Bronchus fibroblast of lung (primary cell): ENCODE results near the genes TUBE1, DSE, RSPH4A and NUS1.

- RAMPAGE, long total RNA: no peak
Observed at GRCh38 chr6:111874146-111874785, 1.0 kb upstream of the FYN start.

- RAMPAGE, long total RNA: no peak
Observed at GRCh38 chr6:112044907-112045387, 9.0 kb upstream of the CCN6 start.

GRCh38 chr6:112086973-112087753, at the start of gene TUBE1:
Gene TUBE1 (minus strand): TSS chr6:112087482.
- RAMPAGE, long total RNA: start-site peak on the minus strand at chr6:112087478-112087516, 370 and 512 reads in 2 replicates; start-site peak on the plus strand at chr6:112087576-112087681, 165 and 342 reads in 2 replicates

GRCh38 chr6:112187771-112188235, 66.6 kb downstream of the LAMA4 start:
- RAMPAGE, long total RNA: no peak

DNA sequence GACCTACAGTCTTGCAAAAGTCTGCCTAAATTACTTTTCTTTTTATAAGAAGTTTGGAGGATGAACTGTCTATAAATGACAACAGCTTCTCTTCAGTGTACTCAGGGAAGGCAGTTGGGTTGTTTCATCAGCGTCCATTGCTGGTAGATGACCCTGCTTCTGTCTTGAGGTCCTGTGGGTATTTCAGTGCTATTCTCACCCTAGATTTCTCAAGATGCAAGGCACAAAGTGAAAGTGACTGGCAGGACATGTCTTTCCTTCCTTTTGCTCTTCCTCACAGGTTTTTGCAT, 30.9 kb downstream of the LAMA4 start:
- RAMPAGE, long total RNA: no peak

DNA sequence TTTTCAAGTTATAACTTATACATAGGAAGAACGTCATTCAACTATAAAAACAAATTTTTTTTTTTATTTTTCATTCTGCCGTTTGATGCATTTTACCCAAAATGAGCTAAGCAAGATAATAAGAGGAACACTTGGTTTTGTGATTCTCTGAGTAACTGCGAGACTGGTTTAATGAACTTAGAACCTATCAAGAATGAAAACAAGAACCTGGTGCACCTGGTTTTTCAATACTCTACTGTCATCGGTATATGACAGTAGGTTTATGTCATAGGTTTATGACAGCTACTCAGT, 20.3 kb downstream of the LAMA4 start:
- RAMPAGE, long total RNA: no peak

GRCh38 chr6:113630638-113631707, 226.2 kb upstream of the MARCKS start:
- RAMPAGE, long total RNA: no peak

DNA sequence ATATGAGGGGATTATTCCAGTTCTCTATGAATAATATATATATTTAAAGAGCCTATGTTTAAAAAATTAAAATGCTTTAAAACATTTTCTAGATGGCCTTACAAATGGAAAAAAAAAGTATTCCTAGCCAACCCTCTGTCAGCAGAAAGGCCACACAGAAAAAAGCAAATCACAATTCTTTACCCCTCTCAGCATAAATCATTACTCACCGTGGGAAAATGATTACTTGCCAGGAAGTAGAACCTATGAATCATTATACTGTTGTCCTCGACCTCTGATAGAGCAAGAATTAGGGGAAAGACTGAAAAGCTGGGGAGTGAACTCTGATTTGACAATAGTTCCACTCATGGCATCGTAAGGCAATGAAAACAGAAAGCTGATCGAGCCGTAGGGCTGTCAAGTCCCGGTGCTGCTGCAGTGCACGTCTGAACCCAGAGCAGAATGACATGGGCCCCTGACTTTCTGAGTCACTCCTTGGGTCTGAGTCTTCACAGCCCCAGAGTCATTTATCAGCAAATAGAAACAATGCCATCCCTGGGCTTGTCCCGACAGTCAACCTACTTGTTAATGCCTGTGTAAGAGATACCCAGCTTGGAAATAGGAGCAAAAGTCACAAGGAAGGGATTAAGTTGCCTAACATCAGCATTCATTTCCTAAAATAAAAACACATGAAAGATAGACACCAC, 224.9 kb upstream of the MARCKS start:
- RAMPAGE, long total RNA: no peak

DNA sequence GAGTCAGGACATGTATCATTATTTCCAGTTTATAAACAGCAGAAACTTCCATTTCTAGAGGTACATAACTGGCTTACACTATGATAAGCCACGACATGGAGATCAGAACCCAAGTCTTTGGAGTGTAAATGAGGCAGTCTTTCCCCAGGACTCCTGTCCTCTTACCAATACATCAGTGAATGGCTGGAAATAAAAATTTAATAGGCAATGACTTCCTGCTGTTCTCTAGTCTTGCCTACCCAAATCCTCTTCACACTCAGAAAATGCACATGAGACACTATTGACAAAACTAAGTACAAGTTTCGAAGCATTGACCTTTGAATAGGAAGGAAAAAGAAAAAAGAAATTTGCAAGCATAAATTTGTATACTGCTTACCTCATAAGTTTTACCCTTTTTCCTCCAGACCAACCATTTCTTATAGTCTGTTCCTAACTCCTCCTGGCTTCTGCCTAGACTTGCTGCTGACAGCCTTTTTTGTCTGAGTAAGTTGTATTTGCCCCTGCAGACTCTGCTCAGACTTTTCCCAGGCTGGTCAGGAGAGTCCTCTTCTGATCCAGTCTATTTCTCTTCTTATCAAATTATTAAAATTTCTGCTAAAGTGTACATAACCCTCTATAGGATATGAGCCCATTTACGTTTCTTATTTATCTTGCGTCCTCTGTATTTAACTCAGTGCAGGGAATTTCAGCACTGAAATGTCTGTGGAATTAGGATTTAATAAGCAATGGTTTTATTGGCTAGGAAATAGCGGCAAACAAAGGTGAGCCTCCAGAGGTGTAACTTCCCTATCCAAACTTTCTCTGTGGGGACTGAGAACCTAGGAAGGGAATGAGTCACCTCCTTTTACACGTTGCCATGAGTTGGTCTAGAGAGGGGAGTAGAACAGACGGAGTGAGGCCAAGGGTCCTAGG, 207.2 kb upstream of the MARCKS start:
- RAMPAGE, long total RNA: no peak

GRCh38 chr6:113854484-113855664, 2.3 kb upstream of the MARCKS start:
- RAMPAGE, long total RNA: no peak

GRCh38 chr6:113873068-113873578, 16.0 kb downstream of the MARCKS start:
- RAMPAGE, long total RNA: no peak

DNA sequence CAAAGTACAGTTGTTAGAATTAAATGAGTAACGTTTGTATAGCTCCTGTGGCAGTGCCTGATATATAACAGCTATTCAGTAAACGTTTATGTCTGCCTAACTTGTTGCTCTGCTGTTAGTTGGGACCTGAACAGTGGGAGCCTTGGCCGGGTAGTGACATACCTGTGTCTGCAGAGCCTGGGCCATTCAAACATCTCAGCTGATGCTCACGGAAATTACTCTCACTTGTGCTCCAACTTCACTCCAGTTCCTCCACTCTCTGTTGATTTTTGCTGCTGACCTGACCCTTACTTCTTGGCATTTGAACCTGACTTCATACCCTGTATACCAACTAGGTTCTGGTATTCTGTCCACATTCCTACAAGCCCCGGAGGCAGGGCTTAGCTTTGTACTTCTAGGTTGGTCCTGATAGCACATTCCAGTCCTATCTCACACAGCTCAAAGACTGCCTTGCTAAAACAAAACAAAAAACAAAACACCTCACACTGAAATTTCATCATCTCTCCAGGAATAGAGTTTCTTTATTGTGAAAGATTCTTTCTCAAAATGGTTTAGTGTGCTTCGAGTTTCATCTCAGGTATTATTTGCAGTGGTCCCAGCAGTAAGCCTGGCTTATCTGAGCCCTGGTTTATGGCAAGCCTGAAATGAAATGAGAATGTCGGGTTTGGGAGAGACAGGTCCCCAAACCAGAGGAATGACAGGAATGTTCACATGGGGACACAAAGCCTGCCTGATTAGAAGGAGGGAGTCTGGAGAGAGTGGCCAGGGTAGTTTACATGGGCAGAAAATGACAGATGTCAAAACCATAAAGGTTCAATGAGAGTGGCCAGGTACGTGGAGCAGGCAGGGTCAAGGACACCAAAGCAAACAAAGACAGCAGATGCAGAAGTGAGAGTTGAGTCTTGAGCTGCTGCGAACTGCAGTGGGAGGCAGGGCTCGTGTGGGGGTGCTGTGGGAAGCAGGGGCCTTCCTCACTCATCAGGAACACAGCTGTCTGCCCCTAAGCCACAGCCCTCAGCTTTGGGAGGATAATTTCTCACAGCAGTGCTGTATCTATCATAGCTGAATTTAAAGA, 174.2 kb upstream of the HDAC2 start:
- RAMPAGE, long total RNA: no peak

GRCh38 chr6:116254799-116255054, 852 bp upstream of the TSPYL4 start:
- RAMPAGE, long total RNA: no peak

DNA sequence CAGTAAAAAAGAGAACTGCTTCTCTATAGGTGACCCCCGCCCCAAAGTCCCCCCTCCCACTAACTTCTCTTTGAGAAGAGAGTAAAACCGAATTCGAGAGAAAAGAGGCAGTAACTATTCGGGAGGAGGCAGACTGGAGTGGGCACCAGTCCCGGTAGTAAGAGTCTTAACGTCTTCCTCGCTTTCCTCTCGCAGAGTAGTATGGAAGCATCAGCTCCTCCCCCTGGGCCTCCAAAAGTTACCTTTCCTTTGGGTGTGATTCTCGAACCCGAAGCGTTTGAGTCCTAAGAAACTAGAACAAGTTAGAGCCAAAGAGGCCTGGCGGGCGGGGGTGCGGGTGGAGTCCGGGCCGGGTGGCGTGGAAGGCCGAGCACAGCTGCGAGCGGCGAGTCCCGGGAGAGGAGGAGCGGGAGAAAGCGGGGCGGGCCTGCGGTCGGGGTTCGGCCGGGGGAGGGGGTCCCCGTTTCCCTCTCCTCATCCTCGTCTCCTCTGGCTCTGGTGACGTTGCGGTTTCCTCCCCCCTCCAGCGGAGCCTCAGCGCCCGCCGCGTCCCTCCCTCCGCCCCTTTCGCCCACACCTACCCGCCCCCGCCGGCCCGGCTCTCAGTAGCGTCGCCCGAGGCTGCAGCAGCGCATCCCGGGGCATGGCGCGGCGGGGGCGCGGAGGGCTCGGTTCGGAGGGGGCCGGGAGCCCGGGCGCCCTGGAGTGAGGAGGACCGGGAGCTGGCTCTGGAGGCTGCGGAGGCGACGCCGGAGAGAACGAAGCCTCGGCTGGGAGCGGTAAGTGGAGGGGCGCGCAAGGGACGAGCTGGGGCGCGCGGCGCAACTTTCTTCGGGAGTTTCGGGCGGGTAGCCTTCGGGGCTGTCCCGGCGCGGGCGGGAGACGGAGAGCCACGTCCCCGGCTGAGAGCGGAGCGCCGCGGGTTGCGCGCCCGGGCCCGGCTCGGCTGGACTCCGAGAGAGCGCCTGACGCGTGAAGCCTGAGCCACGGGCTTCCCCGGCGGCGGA, at the start of gene DSE:
DSE (plus strand) TSS at position 605 of the 1,007 bp plus-strand sequence.
- RAMPAGE, long total RNA: no peak

GRCh38 chr6:116405955-116406507, 35.3 kb downstream of the DSE start:
- RAMPAGE, long total RNA: no peak

GRCh38 chr6:116615619-116616600, at the start of gene RSPH4A:
Gene RSPH4A (plus strand): TSS chr6:116616479.
- RAMPAGE, long total RNA: no peak

DNA sequence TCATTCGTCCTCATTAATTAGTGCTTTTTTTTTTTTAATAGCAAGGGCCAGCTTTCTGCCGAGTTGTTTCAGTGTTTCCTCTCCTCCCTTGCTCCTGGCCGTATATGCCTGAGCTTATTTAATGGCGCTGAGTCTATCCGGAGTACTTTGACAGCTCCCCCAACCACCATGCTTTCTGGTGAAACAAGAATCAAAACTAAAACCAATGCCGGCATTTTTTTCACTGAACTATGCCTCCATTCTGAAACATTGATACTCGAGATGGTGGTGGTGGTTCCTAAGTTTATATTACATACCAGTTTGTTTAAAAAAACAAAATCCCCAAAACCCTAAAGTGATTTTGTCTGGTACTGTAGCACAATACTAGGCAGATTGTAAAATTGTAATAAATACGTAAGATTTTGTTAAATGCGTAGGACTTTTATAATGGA, 1.2 kb downstream of the DCBLD1 start:
- RAMPAGE, long total RNA: no peak

- RAMPAGE, long total RNA: no peak
Observed at GRCh38 chr6:117674574-117675652, at the start of gene NUS1. Gene NUS1 (plus strand): TSS chr6:117675469.

GRCh38 chr6:118012836-118013462, 105.9 kb downstream of the SLC35F1 start:
- RAMPAGE, long total RNA: no peak

- RAMPAGE, long total RNA: no peak
Observed at GRCh38 chr6:118552803-118553122, 4.7 kb downstream of the PLN start.